Amniotic epithelial cell (primary cell): Measurements from ENCODE around the gene SDR42E2.

DNA sequence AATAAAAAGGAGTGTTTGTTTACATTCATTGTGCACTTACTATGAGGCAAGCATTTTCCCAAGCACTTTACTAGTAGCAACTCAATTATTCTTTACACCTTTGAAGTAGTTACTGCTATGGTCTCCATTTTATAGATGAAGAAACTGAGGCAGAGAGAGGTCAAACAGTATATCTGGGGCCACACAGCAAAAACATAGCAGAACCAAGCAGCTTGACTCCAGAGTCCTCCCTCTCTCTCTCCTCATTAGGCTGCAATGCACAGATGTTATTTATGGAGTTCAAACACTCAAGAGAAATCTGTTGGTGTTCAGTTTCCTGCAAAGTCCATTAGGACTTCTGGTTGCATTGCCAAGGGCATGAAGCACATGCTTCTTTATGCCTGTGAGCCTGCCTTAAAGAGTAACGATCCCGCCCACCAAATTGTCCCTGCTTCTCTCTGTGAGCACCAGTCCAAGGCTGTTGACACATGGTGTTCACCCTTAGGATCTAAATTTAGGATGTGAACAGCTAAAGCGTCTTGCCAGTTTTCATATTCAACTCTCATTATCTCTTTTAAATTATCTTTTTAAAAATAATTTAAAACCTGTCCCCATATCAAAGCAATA, 44.0 kb downstream of the GPRC5B start:
- RRBS, result no CpG with 5 or more reads among the region's 3 CpGs

- RRBS, result 6% methylated on average over 5 of the region's 22 CpGs
These were observed 444 bp downstream of the GPRC5B start for GRCh38 chr16:19884206-19884602.

DNA sequence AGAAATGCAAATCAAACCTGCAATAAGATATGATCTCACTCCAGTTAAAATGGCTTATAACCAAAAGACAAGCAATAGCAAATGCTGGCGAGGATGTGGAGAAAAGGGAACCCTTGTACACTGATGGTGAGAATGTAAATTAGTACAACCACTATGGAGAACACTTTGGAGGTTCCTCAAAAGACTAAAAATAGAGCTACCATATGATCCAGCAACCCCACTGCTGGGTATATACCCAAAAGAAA, 43.1 kb downstream of the GP2 start:
- RRBS, result no CpG with 5 or more reads among the region's 1 CpG

GRCh38 chr16:20693926-20694451, 3.5 kb downstream of the ACSM1 start:
- RRBS, result no CpG with 5 or more reads among the region's 7 CpGs

GRCh38 chr16:20905948-20906889, 5.6 kb downstream of the LYRM1 start:
- RRBS, result no CpG with 5 or more reads among the region's 4 CpGs

DNA sequence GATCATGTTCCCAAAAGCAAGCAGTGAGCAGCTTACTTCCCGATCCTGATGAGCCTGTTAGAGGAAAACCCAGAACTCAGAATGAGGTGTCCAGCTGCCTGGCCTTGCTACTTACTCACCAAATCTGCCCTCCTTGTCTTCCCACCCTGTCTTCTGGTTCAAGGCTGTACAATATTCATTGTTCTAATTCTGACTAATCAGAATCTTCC, 10.8 kb downstream of the LYRM1 start:
- RRBS, result no CpG with 5 or more reads among the region's 1 CpG

DNA sequence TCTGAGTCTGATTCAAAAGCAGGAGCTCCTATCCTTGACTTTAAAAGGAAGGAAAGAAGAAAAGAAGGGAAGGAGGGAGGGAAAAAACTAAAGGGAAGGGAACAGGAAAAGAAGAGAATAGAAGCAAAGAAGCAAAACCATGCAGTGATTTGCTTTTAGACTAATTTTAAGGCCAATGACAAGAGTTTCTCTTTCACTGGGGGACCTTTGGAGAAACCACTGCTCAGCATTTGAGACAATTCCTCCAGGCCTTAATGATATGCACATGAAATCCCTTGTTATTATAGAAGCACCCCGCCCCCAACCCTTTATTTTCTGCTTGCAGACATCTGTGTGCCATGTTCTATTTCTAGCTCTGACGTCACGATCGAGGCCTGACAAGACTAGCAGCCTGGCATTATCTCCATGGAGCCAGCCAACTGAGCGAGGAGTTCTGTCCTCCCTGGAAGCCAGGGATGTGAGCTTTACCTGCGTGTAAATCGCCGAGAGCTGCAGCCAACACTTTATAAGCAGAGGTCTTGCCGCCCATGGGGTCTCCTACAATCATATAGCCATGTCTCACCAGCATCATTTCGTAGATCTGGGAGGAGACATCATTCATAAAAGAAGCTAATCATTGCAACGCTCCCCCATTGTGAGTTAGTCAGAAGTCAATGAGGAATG, 117.0 kb downstream of the DNAH3 start:
- RRBS, result no CpG with 5 or more reads among the region's 11 CpGs

DNA sequence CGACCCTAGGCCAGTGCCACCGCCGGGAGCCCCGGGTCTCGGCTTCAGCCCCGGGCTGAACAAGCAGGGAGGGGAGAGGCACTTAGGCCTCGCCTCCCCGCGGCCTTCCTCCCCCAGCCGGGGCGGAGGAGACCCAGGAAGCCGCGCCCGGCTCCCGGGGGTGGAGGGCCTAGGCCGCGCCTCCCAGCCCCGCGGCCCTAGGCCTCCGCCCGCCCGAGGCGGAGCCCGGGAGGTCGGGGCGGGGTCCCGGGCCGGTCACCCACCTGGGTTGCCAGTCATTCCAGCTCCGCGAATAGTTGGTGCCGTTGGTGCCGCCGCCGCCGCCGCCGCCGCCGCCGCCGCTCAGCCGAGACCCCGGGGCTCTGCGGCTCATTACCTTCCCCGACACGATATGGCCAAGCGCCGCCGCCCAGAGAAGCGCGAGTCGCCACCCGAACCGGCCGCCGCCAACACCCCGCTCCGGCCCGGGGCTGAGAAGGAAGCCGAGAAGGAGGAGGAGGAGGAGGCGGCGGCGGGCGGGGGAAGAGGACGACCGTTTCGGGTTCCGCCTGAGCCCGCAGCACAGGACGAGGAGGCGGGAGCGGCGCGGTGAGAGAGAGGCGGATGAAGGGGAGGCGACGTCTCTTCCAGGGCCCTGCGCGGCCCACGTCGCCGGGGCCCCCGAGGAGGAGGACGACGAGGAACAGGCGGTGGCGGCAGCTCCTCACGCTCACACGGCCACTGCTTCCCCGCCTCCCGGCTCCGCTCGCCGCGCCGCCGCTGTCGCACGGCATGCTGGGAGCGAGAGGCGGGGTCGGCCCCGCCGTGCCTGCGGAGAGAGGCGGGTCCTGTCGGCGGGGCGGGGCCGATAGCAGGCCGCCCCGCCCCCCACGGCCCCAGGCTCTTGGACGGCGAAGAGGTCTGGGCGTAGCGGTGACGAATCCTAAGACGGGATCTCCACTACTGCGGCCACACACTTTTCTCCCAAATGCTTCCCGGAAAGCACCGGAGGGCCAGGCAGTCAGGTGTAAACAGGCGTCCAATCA, 97.6 kb upstream of the METTL9 start:
- RRBS, result 2% methylated on average over 7 of the region's 123 CpGs

GRCh38 chr16:21599921-21600421, 594 bp downstream of the METTL9 start:
- RRBS, result 2% methylated on average over 30 of the region's 57 CpGs

- RRBS, result no CpG with 5 or more reads among the region's 21 CpGs
These were observed 21.9 kb downstream of the NPIPB4 start for GRCh38 chr16:21835727-21836040.

DNA sequence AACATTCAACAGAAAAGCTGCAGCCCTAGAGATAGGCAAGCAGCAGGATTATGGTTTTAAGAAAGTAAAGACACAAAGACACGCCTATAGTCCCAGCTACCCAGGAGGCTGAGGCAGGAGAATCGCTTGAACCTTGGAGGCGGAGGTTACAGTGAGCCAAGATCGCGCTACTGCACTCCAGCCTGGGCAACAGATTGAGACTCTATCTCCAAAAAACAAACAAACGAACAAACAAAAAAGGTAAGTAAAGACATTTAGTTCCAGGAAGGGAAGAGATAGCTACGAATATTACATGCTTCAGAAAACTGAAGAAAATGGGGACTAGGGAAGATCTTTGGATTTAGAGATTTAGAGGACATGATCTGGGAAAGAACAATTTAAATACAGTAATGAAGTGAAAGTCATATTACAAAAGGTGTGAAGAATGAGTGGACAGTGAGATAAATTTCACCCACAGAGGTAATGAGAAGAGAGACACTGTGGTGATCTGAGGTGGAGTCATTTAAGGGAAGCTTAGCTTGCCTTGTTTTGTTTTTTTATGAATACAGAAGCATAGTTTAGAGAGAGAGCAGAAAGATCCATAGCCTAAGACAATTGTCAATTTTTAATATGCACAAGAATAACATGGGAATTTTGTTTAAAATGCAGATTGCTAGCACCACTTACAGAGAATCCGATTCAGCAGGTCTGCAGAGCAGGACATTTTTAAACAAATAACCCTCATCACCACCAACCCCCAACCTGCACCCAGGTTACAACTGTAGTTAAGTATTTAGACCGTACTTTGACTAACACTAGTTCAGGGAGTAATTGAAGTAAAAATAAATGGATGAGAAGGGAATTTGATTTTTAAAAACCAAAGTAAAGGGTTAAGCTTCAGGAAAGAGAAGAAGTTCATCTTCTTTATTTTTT, 33.1 kb downstream of the MOSMO start:
- RRBS, result no CpG with 5 or more reads among the region's 9 CpGs

DNA sequence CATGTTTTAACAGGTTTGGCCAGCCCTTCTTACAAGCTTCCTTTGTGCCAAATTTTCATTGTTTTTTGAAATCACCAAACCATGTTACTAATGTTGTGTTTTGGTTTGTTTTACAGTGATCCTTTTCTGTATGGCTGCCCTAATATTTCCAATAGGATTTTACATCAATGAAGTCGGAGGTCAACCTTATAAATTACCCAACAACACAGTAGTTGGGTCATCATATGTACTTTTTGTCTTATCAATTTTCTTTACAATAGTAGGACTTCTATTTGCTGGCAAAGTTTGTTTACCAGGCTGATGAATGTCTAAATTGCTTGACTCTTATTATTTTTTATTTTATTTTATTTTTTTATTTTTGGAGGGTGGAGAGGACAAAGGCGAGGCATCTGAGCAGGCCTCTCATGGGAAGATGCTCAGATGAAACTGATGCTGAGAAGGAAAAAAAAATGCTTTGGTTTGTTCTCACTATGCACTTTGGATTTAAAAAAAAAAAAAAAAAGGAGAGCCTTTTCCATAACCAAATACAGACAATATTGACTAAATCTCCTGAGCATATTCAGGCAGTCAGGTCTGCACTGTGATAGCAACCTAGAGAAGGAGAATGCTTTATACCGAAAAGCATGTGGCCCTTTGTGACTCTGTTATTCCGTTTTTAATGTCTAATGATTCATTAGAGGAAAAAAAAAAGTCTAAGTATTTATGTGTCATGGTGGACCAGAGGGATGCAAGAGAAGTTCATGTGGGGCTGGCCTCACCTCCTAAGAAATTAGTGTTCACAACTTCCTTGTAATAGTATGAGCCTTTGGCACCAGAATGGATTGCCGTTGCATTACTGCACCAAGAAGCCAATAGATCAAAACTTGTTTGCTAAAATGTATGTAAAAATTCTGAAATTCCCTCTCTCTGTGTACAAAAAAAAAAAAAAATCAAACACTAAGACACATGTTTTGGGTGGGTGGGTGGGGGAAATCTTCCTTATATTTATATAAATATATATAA, 11.5 kb upstream of the VWA3A start:
- RRBS, result no CpG with 5 or more reads among the region's 5 CpGs

- RRBS, result 4% methylated on average over 19 of the region's 45 CpGs
These were observed at the start of gene SDR42E2 for GRCh38 chr16:22162193-22162790. Gene SDR42E2, plus strand, starts transcription at chr16:22162506.

DNA sequence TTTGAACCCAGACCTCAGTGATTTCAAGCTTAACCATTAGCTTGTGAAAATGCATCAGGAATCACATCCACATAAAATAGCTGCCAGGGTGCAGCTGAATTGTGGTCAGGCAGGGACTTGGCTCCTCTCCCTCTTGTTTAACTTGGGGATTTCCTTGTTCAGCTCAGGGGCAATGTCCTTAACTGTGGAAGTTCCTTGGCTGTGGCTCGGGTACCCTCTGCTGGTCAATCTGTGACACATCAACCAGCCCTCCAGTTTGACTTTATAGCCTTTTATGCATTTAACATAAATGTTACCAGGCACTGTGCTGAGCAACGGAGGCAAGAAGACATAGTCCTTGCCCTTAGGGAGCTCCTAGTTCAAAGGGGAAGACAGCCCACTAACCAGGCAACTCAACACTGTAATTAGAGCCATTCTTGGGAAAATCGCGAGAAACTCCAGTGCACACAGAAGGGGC, 17.5 kb upstream of the EEF2K start:
- RRBS, result no CpG with 5 or more reads among the region's 4 CpGs

DNA sequence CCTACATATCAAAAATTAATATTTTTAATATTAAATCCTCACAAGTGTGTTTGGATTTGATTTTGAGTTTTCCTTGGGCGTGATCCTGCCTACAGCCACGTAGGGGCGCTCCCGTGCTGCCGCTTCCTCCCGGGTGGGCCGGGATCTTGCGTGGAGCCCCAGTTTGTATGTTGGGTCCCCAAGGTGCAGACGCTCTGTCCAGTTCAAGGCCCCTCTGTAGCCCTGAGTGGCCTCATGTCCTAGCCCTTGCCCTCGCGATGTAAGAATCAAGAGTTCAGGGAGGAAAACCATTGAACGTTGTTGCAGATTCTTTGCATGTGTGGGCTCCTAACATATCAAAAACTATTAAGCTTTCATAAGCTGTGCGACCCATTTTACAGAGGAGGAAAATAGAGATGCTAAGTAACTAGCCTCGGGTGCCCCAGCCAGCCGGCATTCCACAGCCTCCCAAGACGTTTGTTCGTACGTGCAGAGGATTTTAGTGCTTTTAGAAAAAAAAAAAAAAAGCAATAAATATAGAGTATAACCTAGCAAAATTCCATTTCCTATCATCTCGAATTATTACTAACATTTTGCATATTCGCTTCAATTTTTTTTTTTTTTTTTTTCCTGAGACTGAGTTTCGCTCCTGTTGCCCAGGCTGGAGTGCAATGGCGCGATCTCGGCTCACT, 10.0 kb upstream of the EEF2K start:
- RRBS, result no CpG with 5 or more reads among the region's 24 CpGs

DNA sequence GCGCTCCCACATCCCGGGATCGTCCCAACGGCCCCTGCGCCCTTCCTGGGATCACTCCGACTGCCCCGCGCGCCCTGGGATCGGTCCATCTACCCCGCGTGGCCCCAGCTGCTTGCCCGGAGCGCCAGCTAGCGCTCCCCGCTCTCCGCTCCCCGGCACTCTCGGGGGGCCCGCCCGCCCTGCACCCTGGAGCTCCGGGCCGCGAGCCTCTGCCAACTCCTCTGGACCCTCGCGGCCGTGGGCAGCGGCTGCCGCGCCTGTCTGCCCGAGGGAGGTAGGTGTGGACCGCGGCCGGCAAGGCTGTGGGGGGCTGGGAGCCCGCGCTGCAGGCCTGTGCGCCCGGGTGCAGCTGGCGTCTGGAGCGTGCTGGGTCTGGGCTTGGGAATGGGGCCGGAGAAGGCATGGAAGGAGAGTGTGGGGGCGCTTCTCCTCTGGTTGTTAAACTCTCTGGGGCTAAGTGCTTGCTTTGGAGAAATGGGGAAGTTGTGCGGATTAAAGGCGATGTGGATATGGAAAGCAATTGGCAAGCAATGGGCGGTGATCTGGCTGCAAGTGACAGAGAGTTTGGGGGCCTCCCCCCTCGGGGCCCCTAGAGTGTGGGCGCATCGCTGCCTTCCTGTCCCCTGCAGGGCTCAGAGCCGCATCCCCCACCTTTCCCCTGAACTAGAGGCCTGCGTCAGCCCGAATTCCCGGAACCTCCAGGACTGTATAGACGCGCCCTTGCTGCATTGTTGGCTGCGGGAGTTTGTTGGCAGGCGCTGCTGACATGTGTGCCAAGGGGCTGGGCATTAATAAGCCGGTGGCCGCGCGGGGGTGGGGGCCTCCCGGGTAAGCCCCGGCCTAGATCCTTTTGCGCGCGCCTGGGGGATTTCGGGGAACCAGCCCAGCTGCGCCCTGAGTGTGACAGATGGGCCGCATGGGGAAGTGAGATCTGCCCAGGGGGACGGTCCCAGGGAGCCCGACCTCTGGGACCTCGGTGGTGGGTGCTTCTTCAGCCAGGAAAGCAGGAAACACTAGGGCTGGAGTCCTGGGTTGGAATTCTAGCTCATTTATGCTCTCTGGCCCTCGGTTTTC, 665 bp downstream of the EEF2K start:
- RRBS, result 3% methylated on average over 20 of the region's 72 CpGs

DNA sequence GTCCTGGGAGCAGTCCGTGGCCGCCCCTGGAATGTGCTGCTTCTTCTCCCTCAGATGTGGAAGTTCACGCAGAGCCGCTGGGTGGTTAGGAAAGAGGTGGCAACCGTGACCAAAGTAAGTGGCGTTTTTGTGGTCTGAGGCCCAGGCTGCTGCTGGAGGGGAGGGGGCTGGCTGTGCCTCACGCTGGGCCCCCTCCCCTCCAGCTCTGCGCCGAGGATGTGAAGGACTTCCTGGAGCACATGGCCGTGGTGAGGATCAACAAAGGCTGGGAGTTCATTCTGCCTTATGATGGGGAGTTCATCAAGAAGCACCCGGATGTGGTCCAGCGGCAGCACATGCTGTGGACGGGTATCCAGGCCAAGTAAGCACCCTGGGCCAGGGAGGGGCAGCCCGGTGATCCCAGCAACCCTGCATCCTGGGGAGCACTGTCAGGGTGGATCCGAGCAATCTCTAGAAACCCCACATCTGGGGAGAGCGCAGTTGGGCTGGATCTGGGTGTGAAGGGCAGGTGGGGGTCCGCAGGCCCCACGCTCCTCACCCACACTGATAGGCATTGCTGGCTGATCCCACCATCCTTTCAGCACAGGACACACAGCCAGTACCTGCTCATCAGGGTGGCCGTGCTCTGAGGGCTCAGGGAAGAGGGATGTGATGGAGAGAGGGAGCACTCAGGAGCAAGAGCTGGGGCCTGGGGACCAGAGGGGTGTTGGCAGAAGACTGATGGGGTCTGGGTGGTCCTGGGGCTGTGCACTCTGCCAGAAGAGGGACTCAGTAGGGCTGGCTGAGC, 27.3 kb downstream of the POLR3E start:
- RRBS, result 94% methylated on average over 4 of the region's 19 CpGs

GRCh38 chr16:22325334-22326304, 28.4 kb downstream of the POLR3E start:
- RRBS, result 100% methylated on average over 2 of the region's 54 CpGs

DNA sequence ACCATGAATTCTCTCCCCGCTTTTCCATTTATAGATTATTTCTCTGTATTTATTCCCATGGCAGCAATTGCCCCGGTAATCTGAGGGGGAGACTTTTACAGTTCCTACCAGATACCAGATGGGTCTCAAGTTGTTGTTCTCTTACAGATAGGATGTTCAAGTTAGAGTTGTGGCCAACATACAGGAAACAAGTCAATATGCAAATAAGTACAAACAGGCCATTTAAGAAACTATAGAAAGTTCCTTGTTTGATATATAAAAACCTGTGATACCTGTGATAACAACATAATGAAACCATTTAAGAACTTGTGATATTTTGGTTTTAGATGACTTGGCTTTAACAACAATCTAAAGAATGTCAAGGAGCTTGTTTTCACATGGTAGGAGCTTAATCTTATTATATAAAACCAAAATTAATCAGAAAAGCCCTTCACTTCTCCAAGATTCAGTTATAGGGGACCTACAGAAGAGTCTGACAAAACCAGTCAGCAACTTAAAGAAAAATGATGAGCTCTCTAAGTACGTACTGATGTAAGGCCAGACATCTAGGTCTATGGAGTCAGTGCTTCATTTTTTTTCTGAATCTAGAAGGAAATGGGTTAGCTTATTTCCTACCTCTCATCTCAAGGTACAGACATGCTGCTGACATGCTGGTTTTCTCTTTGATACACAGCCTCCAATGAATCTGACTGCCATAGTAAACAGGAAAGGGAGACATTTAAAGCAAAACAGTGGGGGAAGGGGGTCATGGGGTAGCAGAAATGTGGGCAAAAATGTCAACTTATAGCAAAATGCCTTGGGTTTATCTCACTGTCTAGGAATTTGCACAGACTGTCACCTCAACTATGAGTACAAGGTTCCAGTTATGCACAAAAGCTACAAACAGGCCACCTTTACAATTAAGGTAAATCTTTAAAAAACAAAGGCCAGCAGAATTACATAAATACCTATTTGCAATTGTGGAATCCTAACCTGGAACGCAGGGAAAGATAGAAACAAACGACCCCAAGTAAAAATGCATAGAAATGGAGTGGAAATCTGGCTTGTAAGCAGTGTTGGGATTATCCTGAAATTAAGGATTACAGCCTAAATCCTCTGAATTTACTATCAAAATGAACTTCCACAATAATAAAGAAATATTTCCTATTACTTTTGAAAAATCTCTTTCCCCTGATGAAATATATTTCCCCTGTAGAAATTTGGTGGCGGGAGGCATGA, 16.4 kb downstream of the CDR2 start:
- RRBS, result no CpG with 5 or more reads among the region's 6 CpGs

DNA sequence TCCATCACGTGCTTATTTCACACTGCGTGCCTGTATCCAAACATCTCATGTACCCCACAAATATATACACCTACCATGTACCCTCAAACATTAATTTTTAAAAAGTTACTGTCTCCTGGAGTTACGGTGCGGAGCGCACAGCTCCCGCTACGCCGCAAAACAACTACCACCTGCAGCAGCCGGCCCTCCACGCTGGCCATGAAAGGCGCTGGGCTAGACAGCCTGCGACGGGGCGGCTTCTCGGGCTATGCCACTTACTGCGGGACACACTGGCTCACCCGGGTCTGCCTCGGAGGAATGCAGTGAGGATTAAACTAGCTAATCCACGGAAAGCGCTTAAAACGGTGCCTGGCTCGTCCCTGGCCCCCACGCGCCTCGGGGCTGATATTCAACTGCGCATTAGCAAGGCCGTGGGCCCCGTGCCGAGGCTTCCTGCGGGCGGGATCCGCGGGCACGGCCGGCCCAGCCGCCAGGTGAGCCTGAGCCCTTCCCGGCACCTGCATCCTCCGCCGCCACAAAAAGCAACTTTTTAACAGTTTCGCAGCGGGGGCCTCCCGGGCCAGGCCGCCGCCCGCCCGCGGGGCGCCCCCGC, 690 bp downstream of the CDR2 start:
- RRBS, result 2% methylated on average over 6 of the region's 49 CpGs